Metanephros (tissue), 2 donors: ENCODE measurements around a stretch of chr3.

DNA sequence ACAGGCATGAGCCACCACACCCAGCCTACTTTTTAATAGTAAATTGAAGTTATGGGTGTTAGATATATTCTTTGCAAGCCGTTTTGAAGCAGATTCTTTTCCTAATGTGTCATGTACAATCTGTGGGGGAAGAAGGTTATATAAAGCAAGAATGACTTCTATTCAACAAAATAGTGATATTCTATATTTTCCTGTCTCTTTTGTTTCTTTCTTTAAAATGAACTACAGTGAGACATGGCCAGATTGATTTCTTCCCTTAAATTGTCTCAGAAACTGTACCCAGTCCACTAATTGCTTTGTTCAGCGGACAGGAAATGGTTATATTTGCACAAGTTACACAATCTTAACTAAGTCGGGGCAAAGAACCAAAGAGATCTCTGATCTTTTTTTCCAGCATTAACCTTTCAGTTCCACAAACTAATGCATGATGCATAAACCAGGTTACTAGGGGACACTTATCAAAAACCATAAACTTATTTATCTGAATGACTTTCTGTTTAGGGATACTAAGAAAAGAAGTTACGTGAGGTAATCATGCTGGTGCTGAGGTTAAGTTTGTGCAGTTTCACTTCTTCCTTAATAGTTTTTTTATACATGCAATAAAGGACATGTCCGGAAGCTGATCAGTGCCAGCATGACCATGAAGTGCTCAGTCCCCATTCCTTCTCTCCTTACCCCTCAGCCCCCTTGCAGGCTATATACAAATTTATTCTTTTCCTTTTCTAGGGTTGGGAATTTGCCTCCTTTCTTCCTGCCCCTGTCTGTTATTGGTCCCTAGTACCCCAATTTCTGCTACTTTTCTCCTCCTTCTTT lies 22.3 kb downstream of the FNDC3B start:
- RAMPAGE, long total RNA = no peak

- RAMPAGE, long total RNA = no peak
These were observed 28.0 kb downstream of the FNDC3B start for GRCh38 chr3:172067249-172068001.

- RAMPAGE, long total RNA = no peak
These were observed 42.6 kb downstream of the FNDC3B start for GRCh38 chr3:172081769-172082686.

DNA sequence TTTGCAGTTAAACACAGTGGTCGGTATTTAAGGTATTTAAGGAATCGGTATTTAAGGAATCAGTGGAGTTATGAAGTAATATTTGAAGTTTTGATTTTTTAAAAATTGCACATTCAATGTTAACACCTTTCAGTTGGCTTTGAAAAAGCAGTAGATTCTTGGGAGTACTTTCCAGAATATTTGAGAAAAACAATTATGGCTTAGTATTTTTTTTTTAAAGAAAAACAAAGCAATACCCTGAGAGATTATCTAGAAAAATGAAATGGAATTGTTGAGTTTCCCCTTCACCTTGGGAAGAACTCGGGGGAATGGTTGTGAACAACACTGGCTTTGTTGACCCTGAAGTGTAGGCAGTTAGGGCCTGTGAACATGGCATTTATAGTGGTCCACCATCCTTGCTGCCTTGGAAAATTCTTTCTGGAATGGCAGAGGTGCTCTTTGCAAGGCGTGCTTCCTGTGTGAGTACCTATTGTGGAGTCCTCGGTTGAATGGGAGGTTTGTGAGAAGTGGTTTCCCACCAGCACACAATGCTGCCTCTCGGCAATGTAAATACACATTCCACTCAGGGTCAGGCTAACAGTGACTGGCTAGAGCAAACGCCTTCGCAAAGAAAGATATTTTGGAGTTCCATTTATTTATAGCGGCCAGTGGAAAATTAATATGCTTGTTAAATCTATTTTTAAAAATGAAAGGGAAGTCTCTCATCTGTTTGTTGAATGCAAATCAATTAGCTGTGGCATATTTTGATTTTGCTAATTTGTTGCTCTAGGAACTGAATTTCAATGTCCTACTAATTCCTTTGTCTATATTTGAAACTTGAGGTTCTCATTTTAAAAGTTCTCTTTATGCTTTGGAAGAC lies 59.3 kb downstream of the FNDC3B start:
- RAMPAGE, long total RNA = no peak

- RAMPAGE, long total RNA = no peak
These were observed 68.0 kb downstream of the FNDC3B start for GRCh38 chr3:172107305-172107752.

DNA sequence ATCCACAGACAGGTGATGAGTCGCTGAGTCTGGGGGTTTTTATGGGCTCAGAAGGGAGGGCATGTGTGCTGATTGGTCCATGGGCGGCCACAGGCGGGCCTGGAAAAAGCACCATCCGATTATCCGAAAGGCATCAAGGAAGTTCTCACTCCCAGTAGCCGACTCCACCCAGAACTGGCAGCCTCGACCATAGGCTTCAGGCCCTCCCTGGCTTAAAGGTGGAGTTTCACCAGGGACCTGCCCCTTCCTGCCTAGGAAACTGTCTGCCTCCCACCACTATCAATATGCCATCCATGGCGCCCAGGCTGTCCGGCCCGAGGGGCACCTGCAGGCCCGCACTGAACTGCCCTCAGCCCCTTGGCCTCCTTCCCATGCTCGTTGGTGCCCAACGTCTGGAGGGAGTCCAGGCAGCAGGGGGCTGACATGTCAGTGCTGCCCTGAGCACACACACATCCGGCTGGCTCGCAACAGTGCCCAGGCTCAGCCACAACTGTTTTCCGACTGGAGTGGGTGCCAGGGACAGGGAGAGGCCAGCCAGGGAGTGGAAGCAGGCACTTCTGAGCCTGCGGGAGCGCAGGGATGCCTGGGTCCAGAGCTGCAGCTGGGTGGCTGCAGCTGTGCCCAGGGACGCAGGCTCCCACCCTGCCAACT lies 170.2 kb downstream of the FNDC3B start:
- RAMPAGE, long total RNA = no peak

DNA sequence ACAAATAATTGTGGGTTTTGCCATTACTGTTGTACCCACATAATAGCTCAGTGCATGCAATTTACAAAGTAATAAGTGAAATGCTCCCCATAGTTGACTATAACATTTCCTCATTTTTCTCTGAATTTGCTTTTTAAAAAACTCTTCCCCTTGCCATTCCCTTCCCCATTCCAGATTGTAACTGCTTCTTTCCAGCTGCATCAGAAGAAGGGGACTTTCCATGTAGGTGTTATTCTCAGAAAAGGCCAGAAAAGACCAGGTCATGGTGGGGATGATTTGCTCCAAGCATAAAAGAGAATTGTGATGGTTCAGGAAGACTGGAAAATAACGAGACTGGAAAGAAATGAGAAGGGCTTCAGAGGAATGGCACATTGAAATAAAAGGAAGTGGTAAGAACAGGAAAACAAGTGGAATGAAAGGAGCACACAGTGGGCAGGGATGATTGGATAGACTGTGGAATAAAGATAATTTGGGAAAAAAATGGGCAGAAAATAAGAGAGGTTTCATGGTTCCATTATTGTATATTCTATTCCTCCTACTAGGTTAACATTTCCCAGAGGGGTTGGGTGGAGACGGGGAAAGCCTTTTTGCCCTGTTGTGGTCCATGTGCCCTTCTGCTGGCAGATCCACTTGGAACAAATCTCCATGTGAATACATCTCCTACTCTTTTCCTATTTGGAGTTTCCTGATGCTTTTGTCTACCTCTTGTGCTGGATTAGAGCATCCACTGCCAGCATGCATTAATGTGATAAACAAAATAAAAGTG lies 186.4 kb downstream of the GHSR start:
- RAMPAGE, long total RNA = no peak

- RAMPAGE, long total RNA = no peak
These were observed 145.8 kb downstream of the GHSR start for GRCh38 chr3:172302567-172302813.

DNA sequence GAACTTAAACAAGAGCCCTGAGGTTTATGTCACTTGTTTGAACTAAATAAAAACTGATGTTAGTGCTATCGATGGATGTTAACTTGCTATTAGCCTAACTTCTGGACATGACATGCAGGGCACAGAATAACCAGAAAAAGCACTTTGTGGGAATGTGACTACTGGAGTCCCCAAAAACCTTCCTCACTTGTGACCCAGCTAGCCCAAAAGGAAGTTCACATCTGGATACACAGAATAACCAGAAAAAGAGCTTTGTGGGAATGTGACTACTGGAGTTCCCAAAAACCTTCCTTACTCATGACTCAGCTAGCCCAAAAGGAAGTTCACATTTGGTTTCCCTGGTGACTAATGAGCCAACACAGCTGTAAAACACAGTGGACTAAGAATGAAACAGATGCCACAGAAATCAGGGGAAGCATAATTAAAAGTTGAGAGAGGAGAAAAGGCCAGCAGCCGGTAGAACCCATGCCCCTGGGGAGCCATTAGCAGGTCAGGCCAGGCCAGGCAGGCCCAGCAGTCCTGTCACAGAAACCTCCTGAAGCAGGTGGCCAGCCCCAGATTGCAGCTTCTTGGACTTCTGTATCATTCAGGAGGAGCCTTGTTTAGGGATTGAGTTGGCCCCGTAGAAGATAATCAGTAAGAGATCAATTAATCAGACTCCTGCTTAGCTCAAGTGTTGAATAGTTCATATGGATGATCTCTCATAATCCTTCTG lies 130.3 kb downstream of the GHSR start:
- RAMPAGE, long total RNA = no peak

DNA sequence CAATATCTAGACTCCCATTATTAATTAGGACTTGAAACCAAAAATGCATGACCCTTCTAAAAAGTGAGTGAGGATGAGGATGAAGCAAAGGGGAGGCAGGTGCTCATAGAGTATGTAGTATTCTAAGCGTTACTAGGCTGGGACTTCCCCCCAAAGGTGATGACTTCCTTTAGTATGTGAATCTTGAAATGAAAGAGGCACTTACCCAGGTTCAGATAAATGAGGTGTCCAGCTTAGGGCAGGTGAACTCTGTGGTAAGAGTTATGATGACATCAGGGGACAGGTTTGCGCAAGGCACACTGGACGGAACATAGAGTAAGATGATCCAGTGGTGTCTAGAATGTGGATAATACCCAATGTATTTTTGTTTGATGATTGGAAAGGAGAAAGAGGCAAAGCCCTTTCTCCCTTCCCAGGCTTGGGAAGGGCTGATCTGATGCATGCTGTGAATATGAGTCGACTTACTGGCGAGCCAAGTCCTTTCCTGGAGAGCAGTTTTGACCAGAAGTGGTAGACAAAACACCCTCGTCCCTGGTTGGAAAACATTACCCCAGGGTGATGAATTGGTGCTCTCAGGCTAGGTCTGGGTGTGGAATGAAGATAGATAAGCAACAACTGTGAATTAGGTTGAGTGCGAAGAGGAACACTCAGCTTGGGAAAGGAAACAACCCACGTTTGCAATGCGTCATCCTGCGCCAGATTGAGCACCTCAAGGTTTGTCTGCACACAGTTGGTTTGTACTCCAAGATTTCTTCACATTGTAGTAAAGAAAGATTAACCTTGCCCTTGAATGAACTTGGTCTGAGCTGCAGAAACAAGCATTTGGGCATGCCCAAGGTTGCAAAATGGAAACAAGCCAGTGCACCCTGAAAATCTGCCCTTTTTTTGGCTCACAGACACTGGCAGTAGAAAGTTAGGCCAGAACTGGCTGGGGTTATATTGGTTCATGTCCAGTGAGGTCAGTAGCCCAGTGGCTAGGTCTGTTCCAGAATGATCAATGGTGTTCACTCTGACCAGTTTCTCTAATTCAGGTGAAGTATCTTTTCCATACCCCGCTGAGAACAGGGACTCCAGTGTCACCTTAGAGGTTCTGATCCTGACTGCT lies 124.1 kb downstream of the GHSR start:
- RAMPAGE, long total RNA = no peak

DNA sequence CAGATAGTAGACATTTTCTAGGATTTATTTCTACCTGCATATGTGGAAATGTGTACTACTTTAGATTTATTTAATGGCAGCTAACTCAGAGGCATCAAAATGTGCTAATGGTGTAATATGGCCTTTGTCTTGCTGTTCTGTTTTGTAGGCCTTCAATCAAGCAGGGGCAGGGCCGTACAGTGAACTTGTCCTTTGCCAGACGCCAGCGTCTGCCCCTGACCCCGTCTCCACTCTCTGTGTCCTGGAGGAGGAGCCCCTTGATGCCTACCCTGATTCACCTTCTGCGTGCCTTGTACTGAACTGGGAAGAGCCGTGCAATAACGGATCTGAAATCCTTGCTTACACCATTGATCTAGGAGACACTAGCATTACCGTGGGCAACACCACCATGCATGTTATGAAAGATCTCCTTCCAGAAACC lies 95.6 kb downstream of the GHSR start:
- RAMPAGE, long total RNA = no peak

- RAMPAGE, long total RNA = no peak
These were observed 80.7 kb downstream of the GHSR start for GRCh38 chr3:172367356-172368129.

- RAMPAGE, long total RNA = no peak
These were observed 13.3 kb upstream of the TNFSF10 start for GRCh38 chr3:172536332-172537033.

DNA sequence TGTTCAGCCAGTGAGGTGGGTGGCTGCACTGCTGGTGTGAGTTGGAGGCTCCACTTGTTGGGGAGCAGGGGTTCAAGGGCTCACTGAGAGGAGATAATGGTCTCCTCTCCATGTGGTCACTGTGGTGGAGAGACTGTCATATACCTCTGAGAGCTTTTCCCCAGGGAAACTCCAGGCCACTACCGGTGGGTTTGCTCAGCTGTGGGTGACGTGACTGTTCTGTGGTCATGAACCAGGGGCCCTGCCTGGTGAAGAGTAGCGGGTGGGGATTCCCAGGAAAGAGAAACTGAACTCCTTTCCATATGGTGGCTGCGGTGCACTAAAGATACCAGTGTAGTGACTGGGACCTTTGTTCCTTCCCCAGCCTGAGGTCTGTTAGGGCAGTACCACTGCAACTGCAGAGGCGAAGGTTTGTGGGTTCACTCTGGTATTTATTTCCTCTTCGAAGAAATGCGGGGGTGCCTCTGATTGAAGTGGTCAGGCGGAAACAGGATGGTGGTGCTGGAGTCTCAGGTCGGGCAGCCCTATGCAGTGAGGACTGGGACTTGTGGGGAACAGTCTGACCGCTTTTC lies 69.0 kb upstream of the TNFSF10 start:
- RAMPAGE, long total RNA = no peak

- RAMPAGE, long total RNA = no peak
These were observed 84.6 kb upstream of the TNFSF10 start for GRCh38 chr3:172607838-172608208.

- RAMPAGE, long total RNA = no peak
These were observed 32.7 kb downstream of the NCEH1 start for GRCh38 chr3:172678088-172678617.

DNA sequence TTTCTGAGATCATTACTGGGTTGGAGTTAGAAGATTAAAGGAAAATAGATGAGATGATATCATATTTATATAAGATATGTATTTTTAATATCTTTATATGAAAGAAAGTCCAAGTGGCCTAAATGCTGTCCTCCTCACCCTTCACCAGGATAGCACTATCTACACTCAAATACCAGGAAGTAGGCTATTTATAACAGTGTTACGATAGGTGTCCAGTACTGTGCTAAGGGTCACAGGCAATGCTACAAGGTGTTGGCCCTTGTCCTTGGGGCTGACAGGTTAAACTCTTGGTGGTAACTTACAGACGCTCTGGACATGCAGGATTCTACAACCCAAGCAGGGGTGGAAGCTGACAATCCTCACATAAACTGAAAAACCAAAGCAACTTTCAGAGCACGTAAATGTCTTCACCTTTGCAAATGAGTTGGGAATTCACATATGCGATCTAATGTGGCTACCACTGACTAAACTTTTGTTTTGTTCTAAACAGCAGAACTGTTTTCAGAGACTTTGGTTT lies 22.3 kb downstream of the NCEH1 start:
- RAMPAGE, long total RNA = no peak

GRCh38 chr3:173911428-173911790 lies 513.9 kb downstream of the NLGN1 start:
- RAMPAGE, long total RNA = no peak

- RAMPAGE, long total RNA = no peak
These were observed 419.6 kb upstream of the NAALADL2 start for GRCh38 chr3:174439274-174440188.

- RAMPAGE, long total RNA = no peak
These were observed 416.2 kb upstream of the NAALADL2 start for GRCh38 chr3:174442725-174443589.